ENCODE measurements around the genes ZBTB12, CFB, AGPAT1 and HLA-DMA.

GRCh38 chr6:31831533-31831933 lies 4.0 kb downstream of the HSPA1B start:
- CAGE, long polyA plus RNA = no peak
- RRBS = no CpG with 5 or more reads among the region's 12 CpGs

DNA sequence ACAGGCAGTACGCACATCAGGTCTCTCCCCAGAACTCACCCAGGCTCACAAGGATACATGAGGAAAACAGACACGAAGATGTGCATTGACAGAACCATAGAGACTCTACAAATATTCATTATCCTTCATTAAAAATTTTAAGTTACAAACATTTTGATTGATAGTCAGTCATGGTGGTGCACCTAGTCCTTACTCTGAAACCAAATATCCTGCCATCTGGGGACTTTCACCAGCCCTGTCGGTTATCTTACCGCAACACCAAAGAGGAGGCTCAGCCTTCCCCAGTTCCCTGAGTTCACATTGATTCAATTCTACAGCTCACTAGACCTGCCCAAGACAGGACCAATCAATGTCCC lies 3.5 kb downstream of the NEU1 start:
- CAGE, long polyA plus RNA = no peak
- RRBS = no CpG with 5 or more reads among the region's 4 CpGs

- CAGE, long polyA plus RNA = no peak
- RRBS = 2% methylated on average over 15 of the region's 105 CpGs
Observed at GRCh38 chr6:31901385-31902397, at the start of gene ZBTB12. TSS of gene ZBTB12 (minus strand) at chr6:31902086.

- CAGE, long polyA plus RNA = no peak
- RRBS = no CpG with 5 or more reads among the region's 21 CpGs
Observed at GRCh38 chr6:31945368-31946571, at the start of gene CFB. TSS of gene CFB (plus strand) at chr6:31946095.

- CAGE, long polyA plus RNA = no peak
- RRBS = no CpG with 5 or more reads among the region's 6 CpGs
Observed at GRCh38 chr6:31970521-31970931, 1.4 kb downstream of the DXO start.

GRCh38 chr6:32086444-32087033 lies 22.6 kb downstream of the TNXB start:
- CAGE, long polyA plus RNA = no peak
- RRBS = no CpG with 5 or more reads among the region's 5 CpGs

DNA sequence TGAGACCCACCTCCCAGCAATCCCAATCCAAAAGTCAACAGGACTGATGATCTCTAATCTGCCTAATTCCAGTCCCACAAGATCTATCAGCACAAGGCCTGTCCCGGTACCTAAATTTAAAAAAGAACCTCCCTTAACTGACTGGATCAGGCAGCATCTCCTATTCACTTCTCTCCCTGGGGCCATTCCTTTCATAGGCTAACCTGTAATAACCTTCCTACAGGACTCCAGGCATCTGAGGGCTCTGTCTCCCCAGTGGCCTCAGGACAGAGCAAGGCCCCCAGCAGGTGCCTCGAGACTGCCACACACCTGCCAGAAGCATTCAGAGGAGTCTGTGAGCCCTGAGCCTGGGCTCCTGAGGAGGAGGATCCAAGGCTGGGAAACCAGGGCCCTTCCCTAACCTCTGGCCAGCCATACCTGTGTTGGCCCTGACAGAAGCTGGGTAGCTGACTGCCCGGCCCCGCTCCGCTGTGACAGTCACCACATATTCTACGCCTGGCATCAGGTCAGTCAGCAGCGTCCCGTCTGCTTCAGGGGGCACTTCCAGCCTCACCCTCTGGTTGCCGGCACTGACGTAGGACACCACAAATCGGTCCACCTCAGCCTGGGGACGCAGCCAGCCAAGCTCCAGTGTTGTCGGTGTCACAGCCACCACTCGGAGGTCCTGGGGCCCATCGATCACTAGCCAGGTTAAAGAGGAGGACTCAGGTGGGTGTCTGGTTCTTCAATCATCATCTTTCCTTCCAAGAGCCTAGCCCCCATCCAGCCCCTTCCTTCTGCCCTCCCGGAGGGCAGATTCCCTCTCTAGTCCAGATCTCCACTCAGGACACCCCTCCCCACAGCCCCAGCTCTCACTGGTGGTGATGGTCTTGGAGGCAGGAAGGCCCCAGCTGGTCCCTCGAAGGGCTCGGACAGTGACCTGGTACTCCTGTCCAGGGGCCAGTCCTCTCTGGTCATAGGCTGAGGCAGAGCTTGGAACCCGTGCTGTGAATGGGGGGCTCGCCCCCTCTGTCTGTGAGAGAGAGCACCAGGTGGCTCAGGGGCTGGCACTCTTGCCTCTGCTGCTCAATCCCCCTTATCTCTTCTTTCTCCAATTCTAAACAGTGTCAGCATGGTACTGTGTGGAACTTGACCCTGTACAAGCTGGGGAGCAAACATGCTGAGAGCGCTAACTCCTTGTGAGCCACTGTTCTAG lies 20.4 kb downstream of the TNXB start:
- CAGE, long polyA plus RNA = no peak
- RRBS = no CpG with 5 or more reads among the region's 21 CpGs

GRCh38 chr6:32093143-32093709 lies 15.9 kb downstream of the TNXB start:
- CAGE, long polyA plus RNA = no peak
- RRBS = no CpG with 5 or more reads among the region's 6 CpGs

- CAGE, long polyA plus RNA = no peak
- RRBS = no CpG with 5 or more reads among the region's 26 CpGs
Observed at GRCh38 chr6:32175689-32176431, at the start of gene AGPAT1. TSS of gene AGPAT1 (minus strand) at chr6:32176084.

GRCh38 chr6:32176896-32177519 lies 1.1 kb upstream of the AGPAT1 start:
- CAGE, long polyA plus RNA = no peak
- RRBS = no CpG with 5 or more reads among the region's 10 CpGs

DNA sequence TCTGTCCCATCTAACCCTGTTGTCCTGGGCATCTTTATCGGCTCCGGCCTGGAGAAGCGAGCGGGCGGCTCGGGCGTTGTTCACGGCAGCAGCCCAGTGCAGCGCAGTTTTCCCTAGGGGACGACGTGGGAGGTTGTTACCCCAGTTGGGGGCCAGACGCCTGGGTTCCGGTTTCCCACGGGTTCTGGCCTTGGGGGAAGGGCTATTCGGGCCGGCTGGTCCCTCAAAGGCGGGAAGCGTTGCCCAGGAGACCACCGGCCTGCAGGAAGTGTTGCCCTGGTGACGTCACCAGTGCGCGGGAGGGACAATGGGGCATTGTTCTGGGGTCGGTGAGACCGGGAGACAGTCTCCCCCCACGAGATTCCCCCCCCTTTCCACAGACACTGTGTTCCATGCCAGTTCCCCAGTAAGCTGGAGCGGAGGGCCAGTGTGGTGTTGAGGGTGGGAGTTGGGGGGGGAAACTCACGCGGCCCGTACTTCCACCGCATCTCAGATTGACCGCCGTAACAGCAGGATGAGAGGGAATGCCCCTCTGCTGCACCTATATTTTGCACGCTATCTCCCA lies 3.9 kb upstream of the GPSM3 start:
- CAGE, long polyA plus RNA = no peak
- RRBS = 2% methylated on average over 6 of the region's 33 CpGs

- CAGE, long polyA plus RNA = no peak
- RRBS = no CpG with 5 or more reads among the region's 5 CpGs
Observed at GRCh38 chr6:32441344-32441764, 1.7 kb downstream of the HLA-DRA start.

DNA sequence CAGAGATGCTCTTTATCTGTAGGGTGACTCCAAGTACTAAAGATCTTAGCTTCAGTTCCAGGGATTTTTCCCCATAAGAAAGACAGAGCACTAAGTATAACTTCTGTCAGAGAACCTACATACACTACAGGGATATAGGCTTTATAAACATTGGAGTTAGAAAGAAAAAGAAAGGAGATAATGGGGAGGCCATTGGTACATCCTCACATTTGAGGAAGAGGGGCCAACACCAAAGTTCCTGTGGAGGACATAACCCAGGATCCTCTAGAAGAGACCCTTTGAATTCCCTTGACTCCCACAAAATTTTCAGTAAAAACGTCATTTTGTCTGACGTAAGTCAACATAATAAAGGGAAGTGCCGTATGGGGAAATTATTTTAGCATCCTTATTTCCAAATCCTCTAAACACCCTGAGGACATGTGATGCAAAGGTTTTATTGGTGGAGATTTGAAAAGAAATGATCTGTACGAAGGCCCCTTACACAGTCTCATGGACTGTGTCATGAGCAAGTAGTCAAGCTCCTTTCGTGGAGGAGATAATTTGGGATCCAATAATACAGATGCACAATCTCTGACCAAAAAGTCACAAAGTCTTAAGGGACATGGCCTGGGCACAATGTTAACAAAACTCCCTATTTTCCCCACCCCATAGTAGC lies 33.2 kb downstream of the HLA-DRA start:
- CAGE, long polyA plus RNA = no peak
- RRBS = no CpG with 5 or more reads among the region's 5 CpGs

DNA sequence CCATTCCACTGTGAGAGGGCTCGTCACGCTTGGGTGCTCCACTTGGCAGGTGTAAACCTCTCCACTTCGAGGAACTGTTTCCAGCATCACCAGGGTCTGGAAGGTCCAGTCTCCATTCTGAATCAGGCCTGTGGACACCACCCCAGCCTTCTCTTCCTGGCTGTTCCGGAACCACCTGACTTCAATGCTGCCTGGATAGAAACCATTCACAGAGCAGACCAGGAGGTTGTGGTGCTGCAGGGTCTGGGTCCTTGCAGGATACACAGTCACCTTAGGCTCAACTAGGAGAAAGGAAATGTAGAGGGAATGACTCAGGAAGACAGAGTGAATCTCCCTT lies 10.7 kb downstream of the HLA-DRB5 start:
- CAGE, long polyA plus RNA = no peak
- RRBS = no CpG with 5 or more reads among the region's 4 CpGs

- CAGE, long polyA plus RNA = no peak
- RRBS = no CpG with 5 or more reads among the region's 9 CpGs
Observed at GRCh38 chr6:32578700-32579549, 10.7 kb downstream of the HLA-DRB1 start.

DNA sequence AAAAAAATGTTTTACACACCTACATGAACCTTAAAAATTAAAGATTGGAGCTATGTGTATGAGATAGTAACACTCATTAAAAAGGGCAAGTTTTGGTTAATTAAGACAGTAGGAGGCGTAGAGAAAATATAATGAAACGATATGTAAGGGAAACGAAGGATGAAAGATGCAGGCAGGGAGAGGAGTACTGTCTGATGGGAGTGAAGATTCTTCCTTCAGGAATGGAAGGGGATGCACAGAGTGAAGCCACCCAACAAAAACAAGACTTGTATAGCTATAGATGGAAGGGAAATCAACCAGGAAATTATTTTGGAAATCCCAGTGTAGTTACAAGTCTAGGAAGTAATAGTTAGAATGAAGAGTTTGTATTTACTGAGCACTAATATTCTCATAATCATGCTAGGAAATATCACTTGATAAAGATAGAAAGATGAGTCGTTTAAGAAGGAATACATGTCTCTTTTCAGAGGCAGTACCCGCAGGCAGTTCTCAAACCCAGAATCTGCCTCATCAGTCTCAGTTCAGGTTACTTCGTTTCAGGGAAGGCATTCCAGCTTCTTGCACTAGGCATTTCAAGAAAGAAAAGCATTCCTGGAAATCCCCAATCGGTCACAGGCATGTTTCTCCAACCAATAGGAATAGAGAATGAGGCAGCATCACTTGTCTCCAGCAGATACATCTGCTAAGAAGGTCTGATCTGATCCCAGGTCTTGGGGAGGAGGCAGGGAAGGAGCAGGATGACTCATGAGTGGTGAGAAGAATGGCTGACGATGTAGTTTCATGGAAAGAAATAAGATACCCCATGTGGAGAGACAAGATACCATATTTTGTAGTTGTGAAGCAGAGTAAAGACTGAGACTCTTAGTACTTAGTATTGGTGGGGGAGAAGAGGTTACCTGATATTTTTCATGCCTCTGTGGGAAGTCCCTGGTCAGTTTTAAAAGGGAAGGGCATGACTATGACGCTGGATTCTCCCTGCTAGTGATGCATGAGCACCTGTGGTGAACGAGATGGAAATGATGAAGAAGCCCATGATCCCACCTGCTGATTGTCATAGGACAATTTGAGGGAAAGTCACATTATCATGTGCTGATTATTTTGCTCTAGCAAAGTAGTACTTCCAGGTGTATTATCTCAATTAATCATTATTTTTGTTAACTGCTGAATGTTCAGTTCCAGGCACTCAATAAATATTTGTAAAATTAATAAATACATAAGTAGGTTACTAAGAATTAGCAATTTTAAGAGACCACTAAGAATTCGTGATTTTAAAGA lies 20.1 kb upstream of the HLA-DRB1 start:
- CAGE, long polyA plus RNA = no peak
- RRBS = no CpG with 5 or more reads among the region's 11 CpGs

DNA sequence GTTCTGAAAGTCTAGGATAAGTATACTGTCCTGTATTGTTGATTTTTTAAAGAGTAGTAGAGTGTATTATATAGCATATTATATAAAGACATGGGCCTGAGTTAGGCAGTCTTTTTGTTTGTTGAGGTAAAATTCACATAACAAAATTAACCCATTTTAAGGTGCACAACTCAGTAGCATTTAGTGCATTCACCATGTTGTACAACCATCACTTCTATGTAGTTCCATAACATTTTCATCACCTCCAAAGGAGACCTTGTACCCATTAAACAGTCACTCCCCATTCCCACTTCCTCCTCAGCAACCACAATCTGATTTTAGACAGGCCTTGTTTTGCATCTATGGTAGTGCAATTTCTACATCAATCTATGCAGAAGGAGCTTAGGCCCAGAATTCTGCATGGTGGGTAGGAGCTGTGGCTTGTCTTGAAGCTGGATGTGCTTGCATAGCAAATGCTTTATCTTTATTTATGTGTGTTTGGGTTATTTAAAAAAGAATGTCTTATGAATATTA lies 13.6 kb upstream of the HLA-DQA1 start:
- CAGE, long polyA plus RNA = no peak

- CAGE, long polyA plus RNA = no peak
- RRBS = no CpG with 5 or more reads among the region's 11 CpGs
Observed at GRCh38 chr6:32952463-32953499, at the start of gene HLA-DMA. TSS of gene HLA-DMA (minus strand) at chr6:32953097.

- CAGE, long polyA plus RNA = no peak
- RRBS = 3% methylated on average over 2 of the region's 10 CpGs
Observed at GRCh38 chr6:32969657-32970096, 1.3 kb downstream of the BRD2 start.

GRCh38 chr6:32973695-32974444 lies 5.5 kb downstream of the BRD2 start:
- CAGE, long polyA plus RNA = no peak
- RRBS = no CpG with 5 or more reads among the region's 10 CpGs

Measured in mammary epithelial cell (primary cell).